ENCODE measurements around a stretch of chr2.

- PRO-cap, result no peak
- RAMPAGE, long total RNA, 4 experiments, result no peak in any of the 4 experiments
These were observed 231.1 kb downstream of the AGAP1 start for GRCh38 chr2:235724676-235725523.

DNA sequence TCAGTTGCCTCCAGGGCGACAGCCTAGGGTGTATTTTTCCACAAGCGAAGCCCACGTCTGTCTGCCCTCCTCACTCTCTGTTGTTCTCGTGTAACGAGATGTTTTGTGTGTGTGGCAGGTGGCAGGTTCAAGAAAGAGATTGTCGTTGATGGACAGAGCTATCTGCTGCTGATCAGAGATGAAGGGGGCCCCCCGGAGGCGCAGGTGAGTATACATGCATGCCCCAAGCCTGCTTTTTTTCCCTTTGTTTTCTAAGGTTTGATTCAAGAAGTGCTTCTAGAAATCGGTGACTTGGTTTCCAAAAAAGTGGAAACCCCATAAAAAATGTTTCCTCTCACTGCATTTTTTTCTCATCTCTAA lies 247.0 kb downstream of the AGAP1 start:
- PRO-cap, result no peak
- RAMPAGE, long total RNA, 4 experiments, result no peak in any of the 4 experiments

DNA sequence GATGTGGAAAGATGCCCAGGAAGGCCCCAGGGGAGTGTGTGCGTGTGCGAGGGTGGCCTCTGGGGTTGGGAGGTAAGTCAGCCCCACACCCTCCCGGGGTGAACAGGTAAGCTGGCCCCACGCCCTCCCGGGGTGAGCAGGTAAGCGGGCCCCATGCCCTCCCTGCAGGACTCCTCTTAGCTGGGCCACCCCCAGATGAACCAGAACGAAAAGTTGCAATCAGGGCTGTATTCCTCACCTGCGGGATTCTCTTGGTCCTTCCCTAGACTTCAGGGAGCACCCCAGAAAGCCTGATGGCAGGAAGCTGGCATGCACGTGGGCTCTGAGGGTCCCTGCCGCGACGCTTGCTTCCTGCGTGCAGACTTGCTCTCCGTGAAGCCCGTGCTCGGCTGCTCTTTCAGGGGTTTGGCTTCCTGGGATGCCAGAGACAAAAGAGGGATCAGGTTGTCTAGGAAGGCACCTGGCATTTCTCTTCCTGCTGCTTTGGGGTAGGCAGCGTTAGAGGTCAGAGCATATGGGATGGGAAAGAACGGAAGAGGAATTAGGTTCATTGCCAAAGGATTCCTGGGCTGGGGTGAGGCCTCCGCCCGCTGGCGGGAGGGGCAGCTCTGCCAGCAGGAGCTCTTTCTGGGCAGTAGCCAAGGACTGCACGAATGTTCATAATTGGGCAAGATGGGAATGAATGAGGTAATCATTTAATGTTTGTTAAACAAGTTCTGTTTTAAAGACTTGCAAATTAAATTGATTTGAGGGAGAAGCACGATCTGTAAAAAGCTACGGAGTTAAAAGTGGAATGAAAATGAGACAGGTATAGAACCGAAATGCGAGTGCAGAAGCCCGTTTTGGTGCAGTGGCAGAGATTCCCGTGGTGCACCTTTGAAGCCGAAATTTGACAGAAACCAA lies 253.8 kb downstream of the AGAP1 start:
- PRO-cap, result no peak
- RAMPAGE, long total RNA, 4 experiments, result no peak in any of the 4 experiments

DNA sequence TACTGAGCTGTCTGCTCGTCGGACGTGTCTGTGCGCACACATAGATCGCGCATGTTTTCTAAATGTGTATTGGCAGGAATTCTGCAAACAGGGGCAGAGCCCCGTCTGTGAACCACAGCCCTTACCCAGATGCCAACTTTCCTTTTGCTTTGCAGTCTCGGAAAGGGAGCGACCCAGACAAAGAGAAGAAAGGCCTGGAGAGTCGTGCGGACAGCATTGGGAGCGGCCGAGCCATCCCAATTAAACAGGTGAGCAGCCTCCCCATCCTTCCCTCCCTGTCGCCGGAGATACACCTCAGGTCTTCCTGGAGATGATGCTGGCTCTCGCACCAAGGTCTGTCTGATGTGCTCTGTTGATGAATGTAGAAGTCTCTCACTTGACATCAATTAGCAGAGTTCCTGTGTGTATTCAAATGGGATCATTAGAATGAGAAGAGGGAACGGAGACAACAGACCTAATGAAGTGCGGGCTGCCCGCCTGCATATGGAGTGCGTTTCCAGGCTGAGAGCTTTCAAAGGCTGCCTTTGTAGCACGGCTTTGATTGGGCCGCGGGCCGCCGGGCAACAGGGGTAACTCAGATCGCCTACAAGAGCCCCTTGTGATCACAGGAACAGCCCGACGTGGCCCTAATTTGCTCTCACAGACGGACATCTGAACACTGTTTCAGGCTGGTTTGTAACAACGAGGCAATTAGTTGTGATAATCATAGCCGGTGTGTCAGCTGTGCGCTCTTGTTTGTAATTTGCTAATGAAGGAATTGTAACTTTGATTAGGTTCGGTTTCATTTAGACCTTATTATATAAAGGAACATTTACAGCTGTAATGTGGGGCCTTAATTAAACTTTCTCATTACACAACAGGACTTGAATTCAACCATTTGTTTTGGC lies 313.5 kb downstream of the AGAP1 start:
- PRO-cap, result no peak
- RAMPAGE, long total RNA, 4 experiments, result no peak in any of the 4 experiments

DNA sequence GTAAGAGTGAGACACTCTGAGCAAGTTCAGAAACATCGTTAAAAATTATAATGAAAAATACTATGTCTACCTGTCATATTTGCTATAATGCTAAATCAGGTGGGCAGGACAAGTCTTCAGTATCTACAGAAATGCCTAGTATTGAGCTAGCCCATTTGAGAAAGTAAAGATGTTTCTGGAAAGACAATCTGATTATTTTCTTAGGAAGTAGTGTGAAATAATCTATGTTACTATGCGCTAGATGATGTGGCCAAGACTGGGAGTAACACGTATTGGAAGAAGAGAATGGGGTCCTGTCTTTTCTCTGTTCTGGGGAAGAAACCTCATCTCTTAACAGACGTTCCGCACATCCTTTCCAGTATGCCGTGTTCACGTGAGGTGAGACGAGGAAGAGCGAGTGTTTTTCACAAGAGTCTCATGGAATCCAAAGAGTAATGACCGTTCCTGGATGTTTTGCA lies 100.8 kb downstream of the GBX2 start:
- PRO-cap, result no peak
- RAMPAGE, long total RNA, 4 experiments, result start-site peak on the plus strand in 1 of 4 experiments, centred at position 223 of the sequence, 10 reads per replicate

DNA sequence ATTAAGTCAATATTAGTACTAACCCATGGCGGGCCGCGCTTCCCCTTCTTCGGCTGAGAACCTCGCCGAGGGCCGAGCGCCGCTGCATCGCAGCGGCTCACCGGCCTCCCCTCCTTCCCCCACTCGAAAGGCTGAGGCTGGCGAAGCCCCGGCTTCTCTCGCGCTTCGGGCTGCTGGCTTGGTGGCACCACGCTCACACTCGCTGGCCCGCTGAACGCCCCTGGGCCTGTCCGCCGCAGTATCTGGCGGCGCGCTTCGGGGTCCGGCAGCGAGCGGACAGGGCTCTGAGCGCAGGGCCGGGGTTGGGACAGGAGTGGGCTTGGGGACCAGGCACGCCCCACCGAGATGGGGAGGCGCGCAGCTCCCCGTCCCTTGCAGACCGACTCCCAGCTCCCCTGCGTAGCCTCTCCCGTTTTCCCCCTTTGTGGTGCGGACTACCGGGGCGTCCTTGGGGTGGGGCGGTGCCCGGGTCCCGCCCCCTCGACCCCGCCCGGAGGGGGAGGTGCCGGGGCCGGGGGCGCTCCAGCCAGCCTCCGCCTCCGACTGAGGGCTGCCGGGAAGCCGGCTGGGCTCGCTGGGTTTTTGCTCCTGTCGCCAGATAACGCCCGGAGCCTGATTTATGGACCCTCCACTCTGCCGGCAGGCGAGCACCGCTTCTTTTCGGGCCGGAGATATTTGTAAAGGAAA lies 3.9 kb downstream of the GBX2 start:
- PRO-cap, result no peak
- RAMPAGE, long total RNA, 4 experiments, result no peak in any of the 4 experiments

- PRO-cap, result no peak
- RAMPAGE, long total RNA, 4 experiments, result no peak in any of the 4 experiments
These were observed 9.8 kb upstream of the GBX2 start for GRCh38 chr2:236177929-236178436.

DNA sequence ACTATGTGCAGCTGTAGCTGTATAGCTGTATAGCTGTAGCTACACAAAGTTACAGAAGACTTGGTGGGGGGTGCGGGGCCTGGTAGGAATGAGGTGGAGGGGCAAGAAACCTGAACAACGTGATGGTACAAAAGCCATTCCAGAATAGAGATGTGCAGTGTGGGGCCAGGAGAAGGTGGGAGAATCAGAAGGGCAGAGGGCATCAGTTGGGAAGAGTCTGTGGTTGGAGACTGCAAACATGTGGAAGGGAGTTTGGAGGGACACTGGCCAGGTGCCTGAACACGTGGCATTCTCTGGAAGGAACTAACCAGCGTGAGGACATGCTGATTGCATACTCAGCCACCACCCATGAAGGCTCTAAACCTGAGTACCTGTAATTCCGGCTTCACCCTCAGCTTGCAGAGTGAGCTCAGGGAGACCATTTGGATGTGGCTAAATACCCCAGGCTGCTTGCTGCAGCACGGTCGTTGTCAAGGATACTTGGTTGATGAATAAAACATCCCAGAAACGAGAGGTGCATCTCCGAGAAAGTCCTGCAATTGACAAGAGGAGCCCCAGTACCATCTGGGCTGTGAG lies 4.8 kb downstream of the ACKR3 start:
- PRO-cap, result no peak
- RAMPAGE, long total RNA, 4 experiments, result no peak in any of the 4 experiments

DNA sequence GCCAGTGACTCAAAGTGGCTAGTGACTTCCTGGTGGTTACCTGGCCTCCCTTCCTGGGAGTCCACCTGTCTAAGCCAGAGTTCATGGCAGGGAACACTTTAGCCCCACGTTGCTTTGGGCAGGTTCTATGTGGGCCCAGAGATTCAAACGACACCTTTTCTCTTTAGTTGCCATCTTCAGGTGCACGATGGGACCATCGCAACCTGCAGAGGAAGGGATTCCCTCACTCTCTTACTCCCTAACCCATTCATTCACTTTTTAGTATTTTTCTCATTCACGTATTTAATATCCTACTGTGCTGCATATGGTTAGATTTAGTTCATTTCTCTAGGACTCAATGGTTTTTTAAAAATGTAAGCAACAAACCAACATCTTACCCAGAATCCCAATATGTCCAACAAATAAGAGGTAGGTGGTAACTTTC lies 163.1 kb downstream of the ACKR3 start:
- PRO-cap, result no peak
- RAMPAGE, long total RNA, 4 experiments, result no peak in any of the 4 experiments

DNA sequence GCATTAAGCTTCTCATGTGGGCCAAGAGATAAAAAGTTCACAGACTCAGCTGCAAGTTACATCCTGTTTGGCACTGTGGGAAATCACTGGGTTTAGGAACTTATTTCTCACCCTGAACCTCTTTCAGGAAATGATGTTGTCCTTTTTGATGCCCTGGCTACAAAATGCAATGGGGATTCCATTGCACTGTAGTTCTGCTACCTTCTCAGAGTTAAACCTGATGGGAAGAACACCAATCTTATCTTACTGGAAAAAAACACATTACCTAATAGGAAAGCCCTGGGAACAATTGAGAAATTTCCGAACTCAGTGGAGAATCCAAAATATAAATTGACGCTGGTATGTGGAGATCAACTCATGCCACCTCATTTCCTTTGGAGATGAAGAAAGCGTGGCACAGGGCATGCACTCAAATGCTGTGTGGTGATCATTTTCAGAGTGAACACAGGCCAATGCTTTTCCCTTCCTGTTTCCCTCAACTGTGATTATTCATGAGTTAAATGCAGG lies 252.0 kb upstream of the COPS8 start:
- PRO-cap, result no peak
- RAMPAGE, long total RNA, 4 experiments, result no peak in any of the 4 experiments

- PRO-cap, result no peak
- RAMPAGE, long total RNA, 4 experiments, result no peak in any of the 4 experiments
These were observed 116.4 kb upstream of the COPS8 start for GRCh38 chr2:236969268-236969712.

- PRO-cap, result unidirectional peak, plus-strand start at chr2:236989158
- RAMPAGE, long total RNA, 4 experiments, result no peak in any of the 4 experiments
These were observed 97.0 kb upstream of the COPS8 start for GRCh38 chr2:236988445-236989396.

DNA sequence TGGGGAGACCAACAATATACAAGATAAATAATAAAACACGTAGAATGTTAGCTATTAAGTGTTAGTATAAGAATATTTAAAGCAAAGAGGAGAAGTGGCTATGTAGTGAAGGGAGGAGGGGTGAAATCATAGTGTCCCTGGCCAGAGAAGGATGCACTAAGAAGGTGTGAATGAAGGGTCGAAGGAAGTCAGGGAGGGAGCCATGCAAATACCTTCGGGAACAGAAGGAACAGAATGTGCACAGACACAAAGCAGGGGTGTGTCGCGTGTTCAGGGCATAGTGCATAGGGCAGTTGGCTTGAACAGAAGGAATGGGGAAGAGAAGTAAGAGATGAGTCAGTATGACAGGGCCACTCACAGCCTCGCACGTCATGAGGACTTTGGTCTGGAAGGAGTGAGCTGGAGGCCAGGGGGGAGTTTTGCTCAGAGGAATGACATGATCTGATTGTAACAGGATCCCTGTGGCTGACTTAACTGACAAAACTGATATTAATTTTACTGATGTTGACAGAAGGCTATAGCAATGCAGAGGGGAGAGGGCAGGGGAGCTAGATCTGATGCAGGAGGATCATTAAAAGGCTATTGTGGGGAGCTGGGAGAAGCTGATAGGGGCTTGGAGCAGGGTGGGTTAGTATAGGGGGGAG lies 60.6 kb upstream of the COPS8 start:
- PRO-cap, result bidirectional peak, plus-strand start at position 426 of the sequence, minus-strand start at position 153 of the sequence
- RAMPAGE, long total RNA, 4 experiments, result no peak in any of the 4 experiments

DNA sequence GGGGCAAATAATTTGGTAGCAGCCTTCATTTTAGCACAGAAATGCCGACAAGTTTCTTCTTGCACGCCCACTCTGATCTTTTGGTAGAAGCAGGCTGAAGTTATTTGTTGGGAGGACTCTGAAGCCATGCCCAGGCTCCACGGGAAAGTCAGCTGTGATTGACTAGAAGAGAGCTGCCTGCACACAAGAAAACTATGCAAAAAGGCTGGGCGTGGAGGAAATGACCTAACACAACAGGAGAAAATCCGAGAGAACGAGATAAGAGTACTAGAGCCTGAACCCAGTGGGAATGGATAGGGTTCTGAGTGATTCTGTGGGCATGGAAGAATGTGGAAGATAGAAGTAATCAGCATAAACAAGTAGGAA lies 12.2 kb upstream of the COPS8 start:
- PRO-cap, result no peak
- RAMPAGE, long total RNA, 4 experiments, result no peak in any of the 4 experiments

DNA sequence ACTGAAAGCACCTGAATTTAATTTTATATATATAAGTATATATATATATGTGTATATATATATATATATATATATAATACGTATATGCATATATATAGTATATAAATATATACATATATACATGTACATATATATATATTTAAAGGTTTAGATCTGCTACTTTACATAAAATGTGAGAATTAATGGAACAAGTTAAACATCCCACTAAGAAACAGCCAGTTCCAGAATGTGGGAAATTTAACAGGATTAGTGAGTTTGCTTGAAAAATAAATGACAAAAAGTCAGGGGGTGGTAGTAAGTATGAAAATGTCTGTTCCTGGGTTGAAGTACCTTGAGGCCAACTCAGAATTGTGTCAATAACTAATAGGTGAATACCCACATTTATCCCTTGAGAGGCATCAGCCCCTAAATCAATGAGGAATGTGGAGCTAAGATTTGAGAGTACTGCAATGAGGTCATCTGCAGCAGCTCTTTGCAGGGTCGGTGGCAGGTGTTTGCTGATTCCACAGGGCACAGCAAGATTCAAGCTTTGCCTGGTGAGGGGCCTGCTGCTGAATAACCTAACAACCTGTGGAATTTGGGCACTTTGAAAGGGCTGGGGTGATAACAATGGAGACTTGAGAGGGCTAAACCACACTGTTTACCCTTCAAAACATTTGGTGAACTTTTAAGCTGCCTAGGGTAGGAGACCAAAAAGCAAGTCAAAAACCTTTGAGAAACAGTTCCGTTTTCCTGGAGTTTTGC lies 15.2 kb downstream of the COPS8 start:
- PRO-cap, result no peak
- RAMPAGE, long total RNA, 4 experiments, result no peak in any of the 4 experiments

GRCh38 chr2:237171066-237172018 lies 85.7 kb downstream of the COPS8 start:
- PRO-cap, result bidirectional peak, plus-strand start at chr2:237171741, minus-strand start at chr2:237171554
- RAMPAGE, long total RNA, 4 experiments, result no peak in any of the 4 experiments

DNA sequence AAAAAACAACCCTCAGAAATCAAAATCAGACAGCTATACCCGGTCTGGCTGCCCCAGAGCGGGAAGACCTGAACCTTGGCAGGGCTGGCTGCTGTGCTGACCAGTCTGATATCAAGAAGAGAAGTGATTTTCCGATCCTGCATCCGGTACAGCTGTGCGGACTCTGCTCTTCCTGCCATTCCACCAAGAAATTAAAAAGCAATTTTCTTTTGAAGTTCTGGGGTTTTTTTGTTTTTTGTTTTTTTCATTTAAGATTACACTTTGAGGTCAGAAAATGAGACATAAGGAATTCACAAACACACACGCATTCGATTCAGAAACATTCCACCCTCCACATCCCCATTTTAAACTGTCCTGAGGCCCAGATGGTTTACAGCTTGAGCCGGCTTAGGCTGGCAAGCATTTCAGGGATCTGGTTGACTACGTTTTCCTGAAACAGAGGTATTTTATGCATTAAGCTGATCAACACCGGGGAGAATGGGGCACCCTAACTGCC lies 156.5 kb downstream of the COL6A3 start:
- PRO-cap, result no peak
- RAMPAGE, long total RNA, 4 experiments, result no peak in any of the 4 experiments

DNA sequence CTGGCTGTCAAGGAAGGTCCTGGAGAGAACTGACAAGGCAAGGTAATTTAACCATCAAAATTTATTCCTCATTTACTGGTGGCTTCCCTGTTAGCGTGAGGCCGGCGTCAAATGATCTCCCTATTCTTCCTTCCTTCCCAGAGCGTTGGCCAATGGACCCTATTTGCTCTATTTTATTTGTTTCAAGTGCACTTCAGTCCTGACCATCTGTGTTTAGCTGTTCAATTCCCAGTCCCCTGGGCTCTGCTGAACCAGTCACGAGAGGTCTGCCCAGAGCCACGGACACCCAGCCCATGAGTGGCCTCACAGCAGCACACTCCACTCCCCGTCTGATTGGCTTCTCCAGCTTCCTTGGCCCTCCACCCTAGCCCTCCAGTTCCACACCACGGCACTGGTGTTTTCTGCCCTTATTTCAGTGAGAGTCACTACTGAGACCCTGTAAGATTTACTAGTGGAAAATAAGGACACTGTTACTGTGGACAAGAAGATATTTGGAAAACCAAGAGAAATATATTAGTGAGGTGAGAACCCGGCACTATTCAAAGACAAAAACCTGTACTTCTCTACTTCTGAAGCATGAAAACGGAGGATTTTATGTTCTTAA lies 86.7 kb downstream of the COL6A3 start:
- PRO-cap, result no peak
- RAMPAGE, long total RNA, 4 experiments, result no peak in any of the 4 experiments

DNA sequence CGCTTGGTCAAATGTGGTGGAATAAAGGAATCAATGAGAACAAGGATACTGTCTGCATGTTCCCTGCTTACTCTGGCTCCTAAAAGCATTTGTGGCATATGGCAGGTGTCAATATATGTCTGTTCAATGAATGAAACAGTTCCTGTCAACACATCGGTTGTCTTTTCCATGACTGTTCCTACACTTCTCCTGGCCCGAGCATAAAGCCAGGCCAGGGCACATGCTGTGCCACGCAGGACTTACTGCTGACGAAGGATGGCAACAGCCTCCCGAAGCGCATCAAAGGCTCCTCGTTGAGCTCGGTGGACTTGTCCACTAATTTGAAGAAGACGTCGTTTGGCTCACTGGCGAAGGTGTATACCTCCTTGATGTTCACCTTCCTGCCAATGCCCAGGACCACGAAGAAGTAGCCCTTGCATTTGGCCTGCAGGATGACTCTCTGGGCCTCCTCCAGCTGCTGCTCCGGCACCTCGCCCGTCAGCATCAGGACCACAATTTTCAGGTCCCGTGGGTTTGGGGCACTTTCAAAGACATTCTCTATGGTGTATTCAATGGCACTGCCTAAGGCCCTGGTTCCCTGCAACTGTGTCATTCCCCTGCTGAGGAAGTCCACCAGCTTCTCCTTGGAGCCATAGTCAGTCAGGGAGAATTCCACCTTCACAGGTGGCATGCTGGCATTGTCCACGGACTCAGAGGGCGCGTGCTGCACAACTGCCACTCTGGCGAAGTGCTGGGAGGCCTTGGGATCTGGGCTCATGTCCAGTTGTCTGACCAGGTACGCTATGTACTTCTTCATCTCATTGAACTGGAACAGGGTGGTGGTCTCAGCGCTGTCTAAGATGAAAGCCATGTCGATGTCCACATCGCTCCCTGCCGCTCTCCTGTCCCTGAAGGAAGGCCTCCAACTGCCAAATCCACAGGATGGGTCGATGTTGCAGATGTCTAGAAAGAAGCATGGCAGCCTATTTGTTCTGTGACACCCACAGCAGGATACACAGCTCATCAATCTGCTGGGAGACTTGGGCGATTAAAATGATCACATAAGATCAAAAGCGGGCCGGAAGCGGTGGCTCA lies 73.4 kb downstream of the COL6A3 start:
- PRO-cap, result no peak
- RAMPAGE, long total RNA, 4 experiments, result no peak in any of the 4 experiments

DNA sequence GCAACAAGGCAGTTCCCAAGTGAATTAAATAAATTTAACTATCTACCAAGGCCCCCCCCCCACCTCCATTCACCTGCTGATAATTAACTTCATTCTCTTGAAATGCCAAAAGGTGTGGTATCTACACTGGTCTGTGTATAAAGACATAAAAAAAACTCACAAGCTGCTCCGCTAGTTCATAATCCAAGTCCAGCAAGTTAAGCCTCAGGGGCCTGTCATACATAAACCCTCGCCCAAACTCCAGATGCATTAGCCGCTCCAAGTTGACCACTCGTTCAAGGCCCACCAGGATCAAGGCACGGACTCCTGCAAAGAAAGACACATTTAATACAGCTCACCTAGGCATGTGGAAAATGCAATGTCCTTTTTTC lies 50.9 kb downstream of the COL6A3 start:
- PRO-cap, result no peak
- RAMPAGE, long total RNA, 4 experiments, result start-site peak on the minus strand in 1 of 4 experiments, centred at position 218 of the sequence, 29 reads per replicate

Measured in Peyer's patch (tissue), 4 donors.